Endometrial microvascular endothelial cells (primary cell): ENCODE results near the genes ZNF239, ZNF485, ALOX5 and ZFAND4.

DNA sequence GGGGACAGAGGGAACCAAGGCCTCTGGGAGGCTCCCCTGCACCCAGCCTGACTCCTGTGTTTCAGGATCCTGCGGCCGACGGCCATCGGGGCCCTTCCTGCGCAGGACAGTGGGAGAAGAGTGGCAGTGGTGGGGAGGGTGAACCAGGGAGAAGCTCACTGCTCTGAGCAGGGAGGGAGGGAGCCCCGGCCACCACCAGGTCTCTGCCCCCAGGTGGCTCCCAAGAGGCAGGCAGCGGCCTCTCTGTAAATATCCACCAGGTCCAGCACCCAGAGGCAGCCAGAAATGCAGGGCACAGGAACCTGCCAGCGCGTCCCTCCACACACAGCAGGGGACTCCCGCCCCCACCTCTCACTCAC is 1.1 kb downstream of the RASGEF1A start:
- RAMPAGE, long total RNA = no peak

GRCh38 chr10:43315048-43315579 is 48.2 kb upstream of the RASGEF1A start:
- RAMPAGE, long total RNA = no peak

GRCh38 chr10:43393393-43394491 is 15.2 kb downstream of the HNRNPF start:
- RAMPAGE, long total RNA = no peak

GRCh38 chr10:43394823-43395585 is 14.0 kb downstream of the HNRNPF start:
- RAMPAGE, long total RNA = no peak

DNA sequence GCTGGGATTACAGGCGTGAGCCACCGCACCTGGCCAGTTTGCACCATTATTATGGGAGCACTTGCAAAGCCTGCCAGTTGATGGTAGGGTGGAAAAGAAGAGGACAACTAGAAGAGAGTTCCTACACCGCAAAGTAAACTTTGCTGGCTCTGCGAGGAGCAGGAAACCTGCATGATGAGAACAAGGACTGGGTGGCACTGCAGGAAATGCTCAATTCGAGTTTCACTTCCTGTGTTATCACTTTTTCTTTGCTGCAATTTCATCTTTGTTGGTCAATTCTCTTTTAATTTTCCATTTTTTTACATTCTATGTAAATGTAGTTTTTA is 14.9 kb downstream of the ZNF487 start:
- RAMPAGE, long total RNA = no peak

GRCh38 chr10:43573768-43574835 is at the start of gene ZNF239:
ZNF239 (minus strand) TSS chr10:43574616.
- RAMPAGE, long total RNA = no peak

- RAMPAGE, long total RNA = start-site peak on the plus strand at chr10:43606424-43606462, 26 and 18 reads in 2 replicates
Measured at GRCh38 chr10:43605863-43607037, at the start of gene ZNF485. ZNF485 (plus strand) TSS chr10:43606438.

DNA sequence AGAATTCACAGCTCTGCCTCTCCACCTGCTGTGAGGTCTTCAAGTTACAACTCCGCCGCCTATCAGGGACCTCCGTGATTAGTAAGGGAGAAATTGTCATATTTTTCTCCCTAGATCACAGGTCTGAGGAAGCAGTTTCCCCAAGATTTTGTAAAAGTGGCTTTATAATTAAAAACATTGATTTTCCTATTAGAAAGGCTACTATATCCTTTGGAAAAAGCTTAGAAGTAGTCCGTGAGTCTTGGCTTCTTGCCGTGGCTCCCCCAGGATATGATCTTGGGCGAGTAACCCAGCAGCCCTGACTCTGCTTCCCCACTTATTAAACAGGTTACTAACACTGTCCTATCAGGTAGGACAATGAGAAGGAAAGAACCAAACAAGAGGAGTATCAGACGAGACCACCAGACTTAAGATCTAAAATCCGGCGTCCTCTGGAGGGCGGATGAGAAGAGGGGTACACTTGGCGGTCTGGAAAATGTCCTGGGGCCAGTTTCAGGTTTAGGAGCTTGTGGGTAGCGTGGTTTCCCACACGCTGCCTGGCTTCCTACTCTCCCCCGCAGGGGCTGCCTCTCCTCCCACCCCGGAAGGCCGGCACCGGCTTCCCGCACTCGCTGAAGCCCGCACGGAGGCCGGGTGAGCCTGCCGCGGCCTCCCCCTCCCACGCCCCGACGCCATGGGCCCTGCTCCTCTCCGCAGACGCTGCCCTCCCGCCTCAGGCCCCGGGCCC is 690 bp downstream of the ZNF32 start:
- RAMPAGE, long total RNA = no peak

- RAMPAGE, long total RNA = no peak
Measured at GRCh38 chr10:43822445-43823077, 173.9 kb upstream of the ZNF32 start.

GRCh38 chr10:43866880-43867149 is 218.1 kb upstream of the ZNF32 start:
- RAMPAGE, long total RNA = no peak

DNA sequence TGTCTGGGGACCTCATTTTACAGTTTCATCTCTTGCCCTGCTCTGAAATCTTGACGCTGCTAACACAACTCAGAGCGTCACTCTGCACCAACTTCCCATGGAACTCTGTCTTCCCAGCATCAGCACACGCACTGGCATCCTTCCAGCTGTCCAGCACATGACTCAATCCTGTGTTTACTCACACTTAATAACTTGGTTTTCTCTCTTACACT is 131.1 kb downstream of the CXCL12 start:
- RAMPAGE, long total RNA = no peak

DNA sequence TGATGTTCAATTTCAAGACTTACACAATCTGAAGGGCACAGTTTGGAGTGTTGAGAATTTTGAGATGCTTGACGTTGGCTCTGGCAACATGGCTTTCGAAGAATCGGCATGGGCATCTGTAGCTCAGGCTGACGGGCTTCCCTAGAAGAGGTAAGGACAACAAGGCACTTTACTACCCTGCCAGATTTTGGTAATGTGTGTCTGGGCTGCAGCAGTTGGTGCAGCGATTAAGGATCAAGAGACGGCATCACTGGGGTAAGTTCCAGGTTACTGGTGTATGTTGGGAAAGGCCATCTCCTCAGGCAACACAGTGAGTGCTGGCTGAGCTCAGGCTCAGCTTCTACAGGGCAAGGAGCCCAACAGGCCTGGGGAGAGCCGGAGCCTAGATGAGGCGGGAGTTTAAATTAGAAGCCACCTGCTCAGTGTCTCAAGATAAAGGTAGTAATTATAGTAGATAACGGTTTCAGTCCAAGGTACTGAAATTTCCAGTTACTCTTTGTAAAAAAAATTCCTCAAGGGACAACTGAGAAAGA is 4.1 kb downstream of the CXCL12 start:
- RAMPAGE, long total RNA = no peak

- RAMPAGE, long total RNA = no peak
Measured at GRCh38 chr10:44974445-44974573, 4.3 kb downstream of the DEPP1 start.

DNA sequence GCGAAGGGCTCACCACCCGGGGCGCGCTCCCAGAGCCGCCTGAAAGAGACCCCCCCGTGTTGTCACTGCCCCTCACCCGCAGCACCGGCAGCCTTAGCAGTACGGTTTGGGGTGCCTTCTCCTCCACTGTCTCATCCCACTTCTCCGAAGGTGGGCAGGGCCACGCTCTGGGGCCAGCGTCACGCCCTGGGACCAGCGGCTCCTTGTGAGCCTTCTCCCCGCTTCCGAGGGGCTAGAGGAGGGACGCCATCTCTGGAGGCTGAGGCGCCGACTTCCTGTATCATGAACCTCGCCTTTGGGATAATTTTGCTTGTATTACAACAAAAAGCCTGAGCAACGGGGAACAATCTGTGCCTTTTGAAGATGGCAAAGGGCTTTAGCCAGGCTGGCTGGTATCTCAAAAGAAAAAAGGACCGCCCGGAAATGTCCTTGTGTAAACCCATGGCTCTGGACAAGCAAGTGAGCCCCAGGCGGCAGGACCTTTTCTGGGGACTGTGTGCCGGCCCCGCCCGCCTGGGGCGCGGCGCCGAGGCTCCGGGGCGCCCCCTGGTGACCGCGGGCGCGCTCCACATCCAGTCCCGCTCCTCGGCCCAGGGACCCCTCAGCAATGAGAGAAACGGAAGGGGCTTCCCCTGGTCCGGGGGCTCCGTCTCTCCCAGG is 3.9 kb downstream of the DEPP1 start:
- RAMPAGE, long total RNA = no peak

DNA sequence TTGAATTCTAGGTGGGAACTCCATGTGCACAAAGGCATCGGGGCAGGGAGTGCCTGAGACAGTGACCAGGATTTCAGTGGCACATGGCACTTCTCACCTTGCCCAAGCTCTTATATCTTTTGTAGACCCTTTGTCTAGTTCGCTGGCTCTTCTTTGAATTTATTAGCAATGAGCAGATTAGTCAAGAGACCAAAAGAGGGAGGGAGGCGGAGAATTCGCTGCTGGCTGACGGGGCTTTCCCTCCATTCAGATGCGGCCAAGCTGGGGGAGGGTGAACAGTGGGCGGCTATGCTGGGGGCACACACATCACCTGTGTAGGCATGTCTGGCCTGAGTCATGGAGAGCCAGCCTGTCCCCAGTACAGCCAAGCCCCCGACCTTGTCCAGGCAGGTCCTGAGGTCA is 1.6 kb upstream of the DEPP1 start:
- RAMPAGE, long total RNA = no peak

DNA sequence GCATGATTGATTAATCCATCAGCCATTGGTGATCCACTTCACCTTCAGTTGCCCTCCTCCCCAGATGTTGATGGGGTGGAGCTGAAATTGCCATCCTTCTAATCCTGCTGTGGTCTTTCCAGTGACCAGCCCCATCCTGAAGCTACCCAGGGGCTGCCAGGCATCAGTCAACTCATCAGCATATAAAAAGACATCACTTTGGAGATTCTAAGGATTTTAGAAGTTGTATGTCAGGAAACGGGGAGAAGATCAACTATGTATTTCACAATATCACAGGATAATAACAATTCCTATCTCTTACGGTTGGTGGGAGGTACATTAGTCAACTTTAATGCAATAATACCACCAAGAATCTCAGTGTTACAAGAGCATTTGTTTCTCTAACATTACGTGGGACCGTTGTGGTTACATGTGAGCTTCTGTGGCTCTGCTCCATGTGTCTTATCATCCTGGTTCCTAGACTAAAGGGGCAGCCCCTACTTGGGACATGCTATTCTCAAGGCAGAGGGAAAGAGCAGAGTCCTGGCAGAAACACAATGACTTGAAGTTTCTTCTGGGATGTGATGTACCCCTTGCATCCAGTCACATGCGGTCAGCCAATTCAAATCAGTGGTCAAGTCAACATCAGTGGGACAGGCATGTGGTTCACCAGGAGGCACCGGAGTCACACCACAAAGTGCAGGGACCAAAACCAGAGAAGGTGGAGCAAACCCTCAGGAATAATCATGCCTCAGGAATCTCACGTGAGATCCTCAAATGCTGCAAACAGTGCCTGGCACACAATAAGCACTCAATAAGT is 2.6 kb upstream of the ZNF22 start:
- RAMPAGE, long total RNA = no peak

GRCh38 chr10:45373502-45374468 is at the start of gene ALOX5:
ALOX5 (plus strand) TSS chr10:45374216.
- RAMPAGE, long total RNA = no peak

GRCh38 chr10:45374662-45375022 is 626 bp downstream of the ALOX5 start:
- RAMPAGE, long total RNA = no peak

DNA sequence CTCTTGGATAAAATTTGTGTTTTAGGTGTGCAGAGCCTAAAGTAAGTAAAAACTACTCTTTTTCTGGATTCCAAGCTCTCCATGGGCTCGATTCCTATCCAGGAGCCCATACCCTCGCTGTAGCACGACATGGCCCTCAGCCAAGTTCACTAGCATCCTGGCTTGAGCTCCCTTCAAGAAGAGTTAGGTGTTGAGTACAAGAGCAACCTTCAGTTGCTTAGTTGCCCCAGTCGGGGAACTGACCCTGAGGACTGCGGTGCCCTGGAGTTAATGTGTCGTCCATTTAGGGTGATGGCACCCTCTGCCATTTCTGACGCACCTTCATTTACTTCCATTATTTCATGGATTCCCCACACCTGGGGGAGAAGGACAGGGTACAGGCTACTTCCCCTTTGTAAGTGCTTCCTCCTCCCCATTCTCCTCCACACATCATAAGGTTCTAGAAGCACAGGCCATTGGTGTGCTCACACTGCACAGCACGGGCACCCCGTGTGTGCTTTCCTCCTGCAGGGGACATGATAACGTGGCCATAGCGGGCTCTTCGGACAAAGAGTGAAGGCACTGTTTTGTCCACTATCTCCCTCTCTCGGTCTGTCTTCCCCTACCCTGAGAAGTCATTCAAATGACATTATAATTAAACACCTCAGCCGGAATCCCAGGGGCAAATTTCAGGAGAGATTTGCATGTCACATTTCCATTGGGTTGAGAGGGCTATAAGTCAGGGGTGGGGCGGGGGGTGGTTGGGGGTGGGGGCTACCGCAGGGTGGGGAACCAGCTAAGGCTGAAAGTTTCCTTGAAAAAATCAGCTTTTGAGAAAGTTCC is 1.8 kb downstream of the ALOX5 start:
- RAMPAGE, long total RNA = no peak

DNA sequence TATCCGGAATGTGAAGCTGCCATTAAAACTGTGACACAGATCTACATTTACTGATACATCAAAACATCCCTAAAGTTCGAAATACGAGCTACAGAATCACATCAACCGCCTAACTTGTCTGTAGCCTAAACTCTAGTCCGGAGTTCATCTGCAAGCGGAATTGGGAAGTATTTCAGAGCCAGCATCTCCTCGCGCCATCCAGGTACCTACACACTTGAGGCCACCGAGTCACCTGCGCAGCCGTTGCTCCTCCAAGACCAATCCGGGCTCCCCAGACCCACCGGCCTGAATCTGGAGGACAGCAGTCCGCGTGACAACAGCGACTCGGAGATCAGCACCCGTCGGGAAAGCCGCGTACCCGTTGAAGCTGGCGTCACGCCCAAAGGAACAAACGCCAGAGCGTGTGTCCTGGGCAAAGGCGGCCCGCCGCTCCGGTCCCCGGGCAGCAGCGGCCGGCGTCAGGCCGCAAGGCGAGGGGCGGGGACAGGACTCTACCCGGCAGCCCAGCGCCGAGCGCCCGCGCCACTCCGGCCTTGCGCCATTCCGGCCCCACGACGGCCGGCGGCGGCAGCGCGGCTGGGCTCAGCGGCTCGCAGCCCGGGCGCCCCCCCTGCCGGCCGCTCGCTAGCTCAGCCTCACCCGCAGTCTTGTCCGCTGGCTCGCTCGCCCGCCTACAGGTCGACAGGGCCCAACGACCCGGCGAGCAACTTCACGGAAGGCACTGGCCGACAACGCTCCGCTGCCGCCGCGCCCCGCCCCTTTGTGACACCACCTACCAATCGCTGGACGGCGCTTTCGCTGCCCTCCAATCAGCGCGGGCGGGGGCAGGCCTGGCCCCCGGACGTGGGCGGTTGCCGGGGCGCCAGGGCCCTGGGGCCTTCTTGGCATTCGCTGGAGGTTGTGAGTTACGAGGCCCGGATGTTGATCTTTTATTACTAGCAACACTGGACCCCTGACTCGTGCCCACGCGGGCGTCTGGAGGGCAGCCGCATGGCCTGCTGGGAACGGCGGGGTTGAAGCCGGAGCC is at the start of gene ZFAND4:
Gene ZFAND4, minus strand, starts transcription at position 733 of the 1,027 bp plus-strand sequence.
- RAMPAGE, long total RNA = no peak